Neutrophil (primary cell): ENCODE data around the genes KCNJ8 and ETNK1.

- PRO-cap = no peak
Observed at GRCh38 chr12:21774298-21775299, at the start of gene KCNJ8. Gene KCNJ8 (minus strand): TSS chr12:21774706.

GRCh38 chr12:21775354-21776021 is 982 bp upstream of the KCNJ8 start:
- PRO-cap = no peak

DNA sequence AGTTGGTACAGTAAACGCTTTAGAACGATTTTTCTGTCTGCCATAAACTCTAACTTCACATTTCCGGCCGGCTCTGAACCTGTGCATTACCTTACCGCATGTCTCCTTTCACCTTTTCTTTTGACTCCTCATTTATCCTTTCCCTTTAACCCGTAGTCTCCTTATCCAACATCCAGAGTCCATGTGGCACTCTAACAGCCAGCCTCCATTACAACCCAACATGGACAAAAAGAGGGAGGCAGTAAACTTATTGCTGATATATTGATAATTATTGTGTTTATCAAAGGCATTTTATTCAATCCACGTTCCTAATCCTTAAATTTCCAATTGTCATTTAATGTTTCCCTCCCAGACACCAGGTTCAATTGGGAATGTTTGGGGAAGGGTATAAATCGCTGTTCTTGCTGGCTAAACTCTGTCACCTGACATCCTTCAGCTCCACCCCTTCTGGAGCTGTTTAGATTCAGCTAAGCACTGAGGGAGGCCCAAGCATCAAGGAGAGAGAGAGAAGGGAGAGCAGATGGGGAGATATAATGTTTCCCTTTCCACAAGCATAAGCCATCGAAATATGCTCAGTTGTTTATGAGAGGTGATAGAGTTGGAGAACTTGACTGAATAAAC is 2.0 kb downstream of the ABCC9 start:
- PRO-cap = no peak

DNA sequence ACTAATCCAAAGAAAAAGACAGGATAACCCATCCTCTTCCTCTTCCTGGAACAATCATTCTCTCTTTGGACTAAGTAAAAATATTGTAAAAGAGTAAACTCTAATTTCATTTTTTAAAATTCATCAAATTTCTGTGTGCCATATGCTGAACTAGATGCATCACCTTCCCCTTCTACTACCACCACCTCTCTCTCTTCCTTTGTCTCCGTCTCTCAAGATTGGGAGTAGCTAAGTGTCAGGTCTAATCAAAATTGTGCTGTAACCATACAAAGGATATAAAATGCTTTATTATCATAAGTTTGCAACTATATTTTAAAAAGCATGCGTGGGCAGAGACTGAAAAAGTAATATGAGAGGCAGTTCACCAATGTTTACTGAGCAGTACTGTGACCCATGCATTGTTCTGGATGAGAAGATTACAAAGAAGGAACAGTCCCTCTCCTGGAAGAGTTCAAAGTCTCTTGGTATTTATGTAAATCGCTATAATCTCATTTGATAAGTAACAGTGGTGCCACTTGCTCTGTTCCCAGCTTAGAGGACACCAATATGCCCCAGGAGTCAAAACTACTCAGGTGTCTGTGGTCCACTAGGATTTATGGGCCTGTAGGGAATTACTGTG is 2.2 kb upstream of the CMAS start:
- PRO-cap = no peak

DNA sequence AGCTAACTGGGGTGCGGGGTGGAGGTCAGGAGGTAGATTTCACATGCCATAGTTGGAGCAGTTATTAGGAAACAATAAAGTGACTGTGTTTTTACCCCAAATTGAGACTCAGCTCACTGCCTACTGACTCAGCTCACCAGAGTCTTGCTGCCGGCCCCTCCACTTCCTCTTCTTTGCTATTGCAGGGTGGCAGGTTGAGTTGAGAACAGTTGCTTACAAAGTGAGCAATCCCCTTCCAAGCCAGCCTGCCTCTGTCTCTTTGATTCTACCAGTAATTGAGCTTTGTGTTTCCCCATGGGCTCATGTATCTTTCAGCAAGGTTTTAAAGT is 12.9 kb downstream of the ST8SIA1 start:
- PRO-cap = no peak

DNA sequence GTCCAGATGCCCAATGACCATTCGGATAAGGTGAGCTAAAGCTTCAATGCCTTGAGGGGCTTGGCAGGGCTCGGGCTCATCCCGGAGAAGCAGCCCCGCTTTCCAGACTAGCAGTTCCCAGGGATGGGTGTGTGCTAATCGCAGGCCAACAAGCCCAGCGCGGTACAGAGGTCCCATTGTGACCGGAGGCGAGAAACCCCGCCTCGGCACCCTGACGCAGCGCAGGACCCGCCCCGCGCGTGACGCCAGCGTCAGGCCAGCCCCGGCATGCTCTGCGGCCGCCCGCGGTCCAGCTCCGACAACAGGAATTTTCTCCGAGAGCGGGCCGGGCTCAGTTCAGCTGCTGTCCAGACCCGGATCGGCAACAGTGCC is at the start of gene ETNK1:
Gene ETNK1, plus strand, starts transcription at position 275 of the 372 bp plus-strand sequence.
- PRO-cap = unidirectional peak, plus-strand start at position 334 of the sequence

GRCh38 chr12:23555711-23556180 is 393.7 kb downstream of the SOX5 start:
- PRO-cap = no peak

DNA sequence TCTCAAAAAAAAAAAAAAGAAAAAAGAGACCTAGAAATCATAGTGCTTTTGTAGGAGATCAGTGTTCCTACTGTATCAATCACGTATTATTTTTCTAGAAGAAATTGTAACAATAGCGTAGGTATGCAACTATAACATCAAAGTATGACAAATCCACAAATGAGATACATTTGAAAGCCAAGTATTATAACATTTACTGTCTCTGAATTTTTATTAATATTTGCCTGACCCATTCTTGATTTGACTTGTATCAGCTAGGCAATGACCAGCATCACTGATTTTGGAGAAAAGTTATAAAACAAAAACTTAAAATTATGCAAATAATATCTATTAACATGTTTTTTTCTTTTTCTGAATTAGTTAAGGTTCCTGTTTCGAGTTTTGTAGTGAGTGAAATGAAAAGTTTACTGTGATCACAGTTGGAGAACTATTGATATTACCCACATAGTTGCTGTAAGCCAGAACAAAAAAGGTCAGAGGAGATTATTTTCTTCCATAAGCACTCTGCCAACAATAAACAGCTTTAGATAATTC is 162.9 kb downstream of the SOX5 start:
- PRO-cap = no peak

DNA sequence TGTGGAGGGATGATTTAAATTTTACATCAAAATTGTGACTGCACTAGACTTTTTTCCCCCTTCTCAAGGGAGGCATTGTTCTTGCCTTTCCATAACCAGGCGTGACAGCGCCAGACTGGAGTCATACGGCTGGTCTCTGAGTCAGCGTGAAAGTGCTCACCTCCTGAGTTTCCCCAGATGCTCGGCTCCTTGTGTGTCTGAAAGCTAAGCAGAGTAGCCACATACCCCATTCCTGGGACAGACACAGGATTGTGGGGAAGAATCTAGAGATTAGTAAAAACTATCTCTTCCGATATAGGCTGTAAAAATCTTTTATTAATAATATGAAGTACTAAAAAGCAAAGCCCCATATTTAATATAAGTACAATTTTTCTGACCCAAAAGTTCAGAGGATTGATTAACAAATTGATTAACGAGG is 43.1 kb downstream of the SOX5 start:
- PRO-cap = no peak

GRCh38 chr12:24100778-24101670 is 151.6 kb upstream of the SOX5 start:
- PRO-cap = no peak

DNA sequence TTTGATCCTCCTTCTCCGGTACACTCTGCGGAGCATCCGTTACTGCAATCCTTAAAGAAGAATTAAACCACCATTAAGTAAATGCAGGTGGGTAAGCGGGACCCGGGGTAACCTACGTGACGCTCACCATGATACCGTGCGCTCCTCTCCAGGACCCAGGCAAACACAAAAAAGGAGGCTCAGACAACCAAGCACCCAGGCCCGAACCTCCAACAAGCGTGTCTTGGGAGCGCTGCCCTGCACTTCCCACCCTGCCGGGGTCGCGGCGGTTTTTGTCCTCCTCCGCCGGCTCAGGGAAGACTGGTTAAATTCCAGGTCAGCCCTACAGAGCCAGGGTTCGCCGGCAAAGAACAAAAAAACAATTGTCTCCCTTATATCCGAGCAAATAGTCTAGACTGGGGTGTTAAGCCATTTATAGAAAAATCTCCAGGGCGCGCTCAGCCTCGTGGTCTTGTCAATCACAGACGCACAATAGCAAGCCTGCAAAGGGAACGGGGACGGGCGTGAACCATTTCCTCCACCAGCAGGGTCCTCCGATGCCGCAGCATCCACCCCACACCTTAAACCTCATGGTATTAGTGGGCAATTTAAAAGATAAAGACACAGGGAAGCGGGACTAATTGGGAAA is 47.0 kb downstream of the BCAT1 start:
- PRO-cap = no peak

DNA sequence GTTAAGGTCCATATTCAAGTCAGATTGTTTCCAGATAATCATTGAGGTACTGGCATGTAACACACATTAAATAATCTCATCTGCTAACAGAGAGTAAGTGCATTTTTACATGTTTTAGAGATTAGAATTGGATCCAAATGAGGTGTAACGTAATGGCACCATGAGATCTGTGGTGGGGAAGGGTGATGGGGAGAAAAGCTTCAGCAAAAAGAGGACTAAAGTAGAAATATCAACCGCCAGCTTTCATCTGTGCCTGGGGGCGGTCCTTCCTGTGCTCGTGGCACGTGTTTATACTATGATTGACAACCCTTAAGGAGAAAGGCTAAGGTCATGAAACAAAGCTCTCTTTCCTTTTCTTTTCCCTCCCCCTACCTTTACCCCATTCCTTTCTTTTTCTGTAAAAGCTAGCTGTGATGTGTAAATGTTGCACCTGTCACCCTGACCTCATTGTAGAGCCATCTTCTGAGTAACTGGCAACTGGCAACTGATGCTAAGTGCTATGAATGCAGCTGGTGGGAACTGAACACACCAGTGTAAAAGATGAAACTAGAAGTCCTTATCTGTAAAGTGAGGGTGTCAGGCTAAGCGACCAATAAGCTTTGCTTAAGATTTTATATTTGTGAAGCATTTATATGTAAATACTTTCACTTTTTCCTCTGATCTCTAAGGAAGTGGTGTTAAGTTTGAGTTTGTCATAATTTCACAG is 898 bp upstream of the IRAG2 start:
- PRO-cap = no peak

DNA sequence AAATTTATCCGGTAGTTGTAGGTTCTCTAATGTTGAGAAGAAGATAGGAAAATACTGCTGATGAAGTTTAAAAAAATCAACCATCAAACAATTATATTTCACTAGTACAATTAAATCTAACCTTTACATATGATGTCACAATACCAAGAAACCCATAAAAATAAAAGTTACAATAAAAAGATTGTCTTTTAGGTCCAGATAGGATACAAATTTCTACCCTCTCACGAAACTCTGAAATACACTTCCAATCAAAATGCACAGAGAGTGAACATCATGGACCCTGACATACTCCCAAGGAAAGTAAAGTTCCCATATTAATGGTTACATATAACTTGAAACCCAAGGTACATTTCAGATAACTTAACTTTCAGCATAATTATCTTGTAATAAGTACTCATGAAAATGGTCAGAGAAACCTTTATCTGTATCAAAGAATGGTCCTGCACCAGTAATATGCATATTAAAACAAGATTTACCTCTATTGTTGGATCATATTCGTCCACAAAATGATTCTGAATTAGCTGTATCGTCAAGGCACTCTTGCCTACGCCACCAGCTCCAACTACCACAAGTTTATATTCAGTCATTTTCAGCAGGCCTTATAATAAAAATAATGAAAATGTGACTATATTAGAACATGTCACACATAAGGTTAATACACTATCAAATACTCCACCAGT is 5.8 kb downstream of the KRAS start:
- PRO-cap = no peak

DNA sequence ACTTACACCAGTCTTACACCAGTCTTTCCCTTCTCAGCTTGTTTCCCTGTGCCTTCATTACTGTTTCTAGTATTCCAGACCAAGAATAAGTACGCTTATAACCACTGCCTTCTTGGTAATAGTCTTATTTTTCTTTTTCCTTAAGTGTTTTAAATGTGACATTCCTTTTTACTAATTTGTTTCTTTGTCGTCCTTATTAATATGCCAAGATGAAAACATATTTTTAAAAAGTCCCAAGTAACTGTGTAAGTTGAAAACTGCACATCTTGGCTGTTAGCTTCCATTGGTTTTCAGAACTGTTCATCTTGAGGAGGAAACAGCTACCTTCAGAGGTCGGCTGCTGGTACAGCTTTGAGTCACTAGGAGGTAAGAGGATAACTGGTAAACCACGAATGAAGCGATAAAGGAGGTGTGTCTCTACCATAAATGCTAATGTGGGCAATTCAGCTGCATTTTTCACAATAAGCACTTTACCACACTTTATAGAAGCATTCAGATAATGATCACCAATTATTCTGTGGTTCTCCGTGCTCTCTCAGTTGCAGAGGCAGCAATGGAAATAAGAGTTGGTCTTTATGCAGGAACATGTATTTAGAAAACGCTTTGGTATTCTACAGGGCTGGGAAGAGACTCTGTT is 137.4 kb upstream of the KRAS start:
- PRO-cap = no peak

GRCh38 chr12:25648377-25648971 is 95.4 kb upstream of the LMNTD1 start:
- PRO-cap = no peak

DNA sequence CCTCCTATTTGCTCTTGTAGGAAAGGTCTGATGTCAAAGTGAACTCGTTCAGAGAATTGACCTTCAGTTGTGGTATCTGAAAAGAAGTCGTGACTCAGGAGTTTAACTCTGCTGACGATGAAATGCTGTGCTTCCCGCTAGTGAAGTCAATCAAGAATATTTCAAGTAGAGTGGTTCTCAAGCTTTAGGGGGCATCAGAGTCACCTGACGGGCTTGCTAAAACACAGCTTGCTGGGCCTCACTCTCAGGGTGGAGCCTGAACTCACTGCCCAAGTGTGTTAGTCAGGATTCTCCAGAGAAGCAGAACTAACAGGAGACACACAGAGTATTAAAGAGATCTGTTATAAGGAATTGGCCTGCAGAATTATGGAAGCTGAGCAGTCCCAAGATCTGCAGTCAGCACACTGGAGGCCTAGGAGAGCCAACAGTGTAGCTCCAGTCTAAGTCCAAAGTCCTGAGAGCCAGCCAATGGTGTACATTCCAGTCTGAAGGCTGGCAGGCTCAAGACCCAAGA is 139.5 kb upstream of the LMNTD1 start:
- PRO-cap = no peak

DNA sequence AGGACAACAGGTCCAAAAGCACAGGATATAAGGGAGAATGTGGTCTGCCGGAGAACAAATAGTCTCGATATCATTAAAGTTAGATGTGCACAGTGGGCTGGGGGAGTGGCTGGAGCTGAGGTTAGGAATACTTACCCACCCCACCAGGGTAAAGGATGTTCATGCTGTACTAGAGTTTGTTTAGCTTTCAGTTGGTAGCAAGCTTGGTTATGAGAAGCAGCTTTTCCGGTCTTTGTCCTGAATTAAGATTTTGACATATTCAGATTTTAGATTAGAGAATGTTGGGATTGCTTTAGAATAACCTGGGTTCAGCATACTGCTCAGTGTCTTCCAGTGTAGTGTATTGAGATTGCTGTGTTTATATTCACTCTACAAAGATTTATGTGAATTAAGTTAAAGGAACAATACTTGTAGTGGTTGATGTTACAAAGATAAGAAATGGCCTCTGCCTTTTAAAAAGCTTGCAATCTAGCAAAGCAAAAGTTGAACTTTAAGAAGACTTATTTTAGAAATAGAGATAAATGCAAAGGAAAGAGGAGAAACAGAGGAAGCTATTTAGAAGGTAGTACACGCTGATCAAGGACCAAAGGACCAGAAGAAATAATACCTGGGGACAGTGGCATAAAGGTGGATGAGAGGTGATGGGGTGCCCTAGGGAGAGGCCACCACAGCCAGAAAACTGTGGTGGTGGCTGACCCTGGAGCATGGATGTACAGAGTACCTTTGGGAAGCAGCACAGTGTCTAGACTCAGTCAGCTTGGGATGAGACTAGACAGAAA is 16.9 kb downstream of the RASSF8 start:
- PRO-cap = no peak

- PRO-cap = no peak
Observed at GRCh38 chr12:26121429-26121783, 3.4 kb downstream of the BHLHE41 start.

DNA sequence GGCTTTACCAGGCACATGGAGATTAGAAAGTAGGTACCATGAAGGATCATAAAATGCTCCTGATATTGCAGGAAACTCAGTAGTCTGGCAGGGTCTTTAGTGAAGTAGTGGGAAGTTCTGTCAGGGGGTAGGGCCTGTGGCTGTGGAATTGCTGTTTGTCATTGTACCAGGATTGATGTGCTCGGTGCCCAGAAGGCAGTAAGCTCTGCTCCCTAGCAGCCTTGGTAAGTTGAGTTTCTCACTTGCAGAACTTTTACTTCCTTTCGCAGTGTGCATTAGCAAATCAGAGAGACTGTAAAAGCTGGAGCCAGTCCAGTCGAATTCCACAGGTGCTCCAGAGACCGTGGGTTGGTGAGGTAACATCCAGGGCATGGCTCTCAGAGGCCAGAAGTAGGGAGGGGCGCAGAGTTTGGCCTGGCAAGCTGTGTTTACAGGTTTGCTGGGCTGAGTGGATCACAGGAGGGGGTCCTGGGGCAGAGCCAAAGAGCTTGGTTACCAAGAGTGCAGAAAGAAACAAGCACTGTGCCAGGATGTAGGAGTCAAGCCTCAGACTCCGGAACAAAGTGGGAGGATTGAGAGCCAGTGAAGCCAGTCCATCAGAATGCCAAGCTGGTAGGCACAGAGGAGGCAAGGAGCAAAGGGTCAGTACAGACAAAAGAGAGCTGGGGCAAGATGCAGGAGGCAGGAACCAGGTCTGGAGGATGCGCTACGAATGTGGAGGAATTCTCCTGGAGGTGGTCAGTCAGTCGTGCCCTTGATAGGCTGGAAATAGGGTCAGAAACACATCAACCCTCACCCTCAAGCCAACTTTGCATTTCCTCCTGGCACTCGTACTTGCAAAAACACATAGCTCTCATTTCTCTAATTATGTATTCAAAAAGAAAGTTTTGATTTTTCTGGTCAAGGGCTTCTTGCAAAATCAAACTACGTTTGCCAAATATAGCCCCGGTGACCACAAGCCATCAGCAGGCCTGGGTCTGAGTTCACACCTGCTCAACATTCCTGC is 10.3 kb upstream of the BHLHE41 start:
- PRO-cap = no peak

DNA sequence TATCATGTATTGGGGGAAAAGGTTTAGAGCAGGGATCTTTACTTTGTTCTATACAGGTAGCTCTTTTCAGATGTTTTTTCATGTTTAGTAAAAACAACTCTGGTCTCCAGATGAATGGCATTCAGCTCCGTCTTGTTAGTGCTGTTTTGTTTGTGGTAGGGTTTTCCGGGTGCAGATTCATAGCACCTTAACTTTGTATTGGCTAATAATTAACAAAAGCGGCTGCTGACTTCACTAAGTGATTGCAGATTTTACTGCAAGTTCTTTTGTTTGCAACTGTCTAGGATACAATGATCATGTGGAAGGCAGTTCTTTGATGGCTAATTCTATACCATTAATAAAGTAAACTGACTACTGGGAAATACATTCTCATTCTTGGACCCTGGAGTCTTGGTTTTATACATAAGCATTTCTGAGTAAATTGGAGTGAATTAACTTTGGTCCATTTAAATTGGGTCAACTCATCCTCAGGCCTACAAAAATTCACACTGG is 32.2 kb upstream of the BHLHE41 start:
- PRO-cap = no peak